GM23248 (cell line): ENCODE results near the genes RNF17 and SHISA2.

DNA sequence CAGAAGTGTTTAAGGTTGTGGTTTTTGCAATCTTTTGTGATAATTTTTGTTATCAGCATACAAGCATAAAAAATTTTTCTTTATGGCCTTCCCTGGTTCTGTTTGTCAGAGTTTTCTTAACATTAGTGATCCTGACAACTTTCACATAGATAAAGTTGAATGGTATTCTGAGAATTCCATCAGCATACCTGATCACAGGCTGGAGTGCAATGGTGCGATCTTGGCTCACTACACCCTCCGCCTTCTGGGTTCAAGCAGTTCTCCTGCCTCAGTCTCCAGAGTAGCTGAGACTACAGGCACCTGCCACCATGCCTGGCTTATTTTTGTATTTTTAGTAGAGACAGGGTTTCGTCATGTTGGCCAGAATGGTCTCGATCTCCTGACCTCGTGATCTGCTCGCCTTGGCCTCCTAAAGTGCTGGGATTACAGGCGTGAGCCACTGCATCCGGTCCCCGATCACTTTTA, 4.3 kb downstream of the SGCG start:
- RAMPAGE, long total RNA = no peak

DNA sequence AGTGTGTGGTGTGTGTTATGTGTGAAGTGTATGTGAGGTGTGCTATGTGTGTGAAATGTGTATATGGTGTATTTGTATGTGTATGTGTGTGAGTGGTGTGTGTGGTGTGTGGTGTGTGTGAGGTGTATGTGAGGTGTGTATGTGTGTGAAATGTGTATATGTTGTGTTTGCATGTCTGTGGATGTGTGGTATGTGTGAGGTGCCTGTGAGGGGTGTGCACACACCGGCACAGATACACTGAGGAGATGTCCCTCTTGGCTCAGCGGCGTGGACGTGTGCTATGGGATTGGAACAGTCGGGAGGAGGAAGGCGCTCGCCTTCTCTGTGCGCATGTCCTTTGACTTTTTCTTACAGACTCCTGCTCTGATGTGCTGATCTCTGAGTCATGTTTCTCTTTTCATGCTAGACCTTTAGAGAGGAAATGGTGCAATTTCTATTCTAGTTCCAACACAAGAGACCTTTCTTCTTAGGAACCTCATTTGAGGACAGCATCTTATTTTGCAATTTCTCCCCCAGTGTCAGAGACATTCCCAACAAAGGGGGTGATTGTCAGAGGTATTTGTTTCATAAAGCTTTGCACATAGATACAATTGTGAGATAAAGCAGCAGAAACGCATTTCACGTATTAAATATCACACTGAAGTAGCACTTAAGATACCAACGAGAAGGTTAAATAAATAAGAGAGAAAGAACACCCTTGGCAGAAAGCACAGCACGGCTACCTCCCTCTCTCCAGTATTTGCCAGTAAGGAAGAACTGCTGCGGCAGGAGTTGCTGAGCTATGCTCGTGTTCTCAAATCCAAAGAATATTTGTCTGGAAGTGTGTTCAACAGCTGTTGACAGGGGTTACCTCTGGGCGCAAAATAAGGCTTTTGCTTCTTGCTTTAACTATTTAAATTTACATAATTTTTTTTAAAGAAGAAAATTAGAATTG, 11.2 kb upstream of the TNFRSF19 start:
- RAMPAGE, long total RNA = no peak

DNA sequence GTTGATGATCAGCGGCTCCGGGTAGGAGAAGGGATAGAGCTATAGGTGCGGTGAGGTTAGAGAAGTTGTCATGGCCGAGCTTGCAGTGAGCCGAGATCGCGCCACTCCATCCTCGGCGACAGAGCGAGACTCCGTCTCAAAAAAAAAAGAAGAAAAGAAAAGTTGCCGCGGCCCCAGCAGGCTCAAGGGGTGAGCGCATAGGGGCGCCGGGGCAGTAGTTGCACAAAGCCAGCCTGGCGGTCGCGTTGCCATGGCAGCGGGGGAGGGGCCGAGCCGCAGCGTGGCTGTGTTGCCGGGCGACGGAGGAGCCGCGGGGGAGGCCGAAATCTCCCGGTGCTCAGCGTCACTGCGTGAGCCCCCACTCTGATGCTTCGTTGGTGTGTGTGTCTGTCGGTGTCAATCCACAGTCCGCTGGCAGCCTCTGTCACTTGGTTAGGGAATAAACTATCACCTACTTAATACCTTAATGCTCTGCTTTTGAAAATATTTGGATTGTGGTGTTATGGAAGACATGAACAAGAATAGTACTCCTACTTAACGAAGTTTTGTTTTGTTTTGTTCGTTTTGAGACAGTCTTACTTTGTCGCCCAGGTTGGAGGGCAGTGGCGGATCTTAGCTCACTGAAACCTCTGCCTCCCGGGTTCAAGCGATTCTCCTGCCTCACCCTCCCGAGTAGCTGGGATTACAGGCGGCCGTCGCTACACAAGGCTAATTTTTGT, 91.0 kb upstream of the MIPEP start:
- RAMPAGE, long total RNA = no peak

DNA sequence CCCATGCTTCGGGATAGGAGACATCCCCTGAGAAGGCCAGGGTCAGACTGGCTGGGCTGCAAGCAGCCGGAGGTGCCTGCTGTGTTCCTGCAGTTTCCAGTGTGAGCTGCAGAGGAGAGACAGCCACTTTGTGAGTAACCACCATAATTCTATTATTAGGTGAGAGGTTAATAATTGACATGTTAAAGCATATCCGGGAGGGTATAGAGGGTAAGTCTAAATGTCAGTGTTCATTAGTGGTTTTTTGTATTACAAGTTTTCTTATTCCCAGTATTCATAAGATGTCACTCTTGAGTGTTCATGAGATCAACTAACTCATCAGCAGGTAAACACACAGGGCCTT, 116.8 kb upstream of the MIPEP start:
- RAMPAGE, long total RNA = no peak

- RAMPAGE, long total RNA = no peak
Observed at GRCh38 chr13:24070602-24071069, 89.9 kb upstream of the SPATA13 start.

DNA sequence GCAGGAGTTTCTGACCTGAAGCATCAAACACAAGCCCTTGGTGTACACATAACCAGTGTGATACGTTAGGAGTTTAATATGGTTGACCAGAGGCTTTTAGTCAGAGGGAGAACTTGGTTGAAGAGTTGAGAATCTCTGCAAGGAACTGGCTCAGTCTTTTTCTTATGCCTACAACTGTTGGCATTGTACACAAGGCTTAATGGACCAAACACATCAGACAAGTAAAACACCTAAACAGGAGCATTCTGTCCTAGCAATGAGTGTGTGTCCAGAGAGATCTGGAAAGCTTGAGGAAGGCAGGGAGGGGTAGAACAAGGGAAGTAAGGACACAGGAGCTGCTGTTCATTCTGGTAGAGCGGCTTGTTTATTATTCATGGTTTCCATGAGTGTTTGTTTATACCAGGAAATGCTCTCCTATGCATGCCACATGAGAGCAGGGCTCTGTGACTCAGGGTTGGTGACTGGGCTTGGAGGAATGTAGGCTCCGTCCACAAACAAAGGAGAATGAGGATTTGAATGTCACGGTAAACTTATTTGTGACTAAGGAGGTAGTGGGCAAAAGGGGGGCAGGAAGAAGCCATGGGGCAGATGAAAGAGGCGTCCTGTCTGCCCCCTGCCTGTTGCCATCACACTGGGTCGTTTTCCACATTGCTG, 11.9 kb upstream of the SPATA13 start:
- RAMPAGE, long total RNA = no peak

DNA sequence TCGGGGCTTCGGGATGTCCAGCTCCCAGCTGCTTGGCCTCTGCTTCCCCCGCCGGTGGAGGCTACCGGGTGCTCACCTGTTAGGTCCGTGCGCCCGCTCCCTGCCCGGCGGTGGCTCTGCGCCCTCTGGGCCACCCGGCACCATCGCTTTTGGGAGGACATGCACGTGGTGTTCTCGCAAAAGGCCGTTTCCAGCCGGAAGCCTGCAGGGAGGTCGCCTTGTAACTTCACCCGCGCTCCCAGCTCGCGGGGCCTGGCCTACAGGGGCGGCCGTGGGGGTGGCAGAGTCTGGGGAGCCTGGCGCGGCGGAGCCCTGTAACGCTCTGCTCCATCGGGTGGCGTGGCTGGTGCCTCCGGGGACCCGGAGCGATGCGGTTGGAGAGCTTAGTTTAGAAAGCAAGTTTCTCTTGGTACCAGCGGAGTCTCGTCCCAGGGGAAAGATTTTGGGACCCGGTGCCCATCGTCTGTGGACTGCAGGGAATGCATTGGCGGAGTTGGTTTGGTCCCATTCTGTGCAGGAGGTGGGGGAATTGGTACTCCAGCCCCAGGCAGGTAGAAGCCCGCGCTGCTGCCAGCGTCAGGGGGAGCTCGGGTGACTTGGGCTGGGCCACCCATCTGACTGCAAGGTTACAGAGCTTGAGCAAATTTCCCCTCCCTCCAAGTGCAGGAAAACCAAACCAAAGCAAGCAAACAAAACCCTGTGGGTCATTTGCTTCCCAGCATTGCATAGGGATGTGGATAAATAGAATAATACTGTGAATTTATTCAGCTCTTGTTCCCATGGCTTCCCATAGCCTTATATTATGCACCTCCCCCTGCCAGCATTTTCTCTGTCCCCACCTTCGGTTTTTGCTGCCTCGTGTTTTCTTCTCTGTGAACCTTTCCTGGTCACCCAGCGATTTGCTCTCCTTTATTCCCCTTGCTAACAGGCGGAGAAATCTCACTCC, 780 bp downstream of the SPATA13 start:
- RAMPAGE, long total RNA = no peak

- RAMPAGE, long total RNA = no peak
Observed at GRCh38 chr13:24182776-24183142, 22.2 kb downstream of the SPATA13 start.

GRCh38 chr13:24221046-24221518, 60.6 kb downstream of the SPATA13 start:
- RAMPAGE, long total RNA = no peak

DNA sequence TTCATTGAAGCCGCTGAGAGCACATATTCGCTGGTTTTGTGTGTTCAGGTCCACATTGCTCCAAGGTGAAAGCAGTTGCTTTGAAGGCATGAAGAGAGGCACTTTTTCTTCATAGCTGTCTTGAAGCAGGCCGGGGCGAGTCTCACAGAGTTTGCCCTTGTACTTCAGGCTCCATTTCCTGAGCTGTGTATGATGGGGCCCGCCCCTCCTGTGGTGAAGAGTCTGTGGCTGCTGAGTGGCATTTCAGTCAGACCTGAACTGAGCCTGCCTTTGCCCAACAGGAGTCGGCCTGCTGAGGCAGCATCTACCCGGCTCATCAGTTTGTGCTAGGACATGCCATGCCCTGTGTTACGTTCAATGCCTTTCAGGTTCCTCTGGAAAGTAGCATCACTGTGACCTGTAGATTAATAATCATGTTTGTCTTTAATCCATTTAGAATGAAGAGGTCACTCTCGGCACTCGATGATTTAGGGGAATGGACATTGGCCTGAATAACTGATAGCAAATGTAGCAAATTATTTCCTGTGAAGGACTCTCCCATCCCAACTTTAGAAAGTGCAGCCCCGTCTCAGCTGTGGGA, 44.3 kb upstream of the C1QTNF9 start:
- RAMPAGE, long total RNA = no peak

DNA sequence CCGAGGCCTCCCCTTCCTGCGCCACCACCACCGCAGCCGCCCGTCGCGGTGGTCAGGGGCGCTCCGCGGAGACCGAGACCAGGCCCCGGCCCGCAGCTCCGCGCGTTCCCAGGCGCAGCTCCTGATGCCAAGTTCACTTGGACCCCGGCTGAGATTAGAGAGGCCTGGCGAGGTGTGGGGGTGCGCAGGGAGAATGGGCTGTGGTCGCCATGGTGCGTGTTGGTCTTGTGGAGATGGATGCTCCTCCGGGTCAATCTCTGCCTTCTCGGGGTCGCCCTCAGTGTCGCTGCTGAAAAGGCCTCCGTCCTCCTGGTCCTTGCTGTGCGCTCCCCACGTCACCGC, 17.9 kb upstream of the RNF17 start:
- RAMPAGE, long total RNA = no peak

DNA sequence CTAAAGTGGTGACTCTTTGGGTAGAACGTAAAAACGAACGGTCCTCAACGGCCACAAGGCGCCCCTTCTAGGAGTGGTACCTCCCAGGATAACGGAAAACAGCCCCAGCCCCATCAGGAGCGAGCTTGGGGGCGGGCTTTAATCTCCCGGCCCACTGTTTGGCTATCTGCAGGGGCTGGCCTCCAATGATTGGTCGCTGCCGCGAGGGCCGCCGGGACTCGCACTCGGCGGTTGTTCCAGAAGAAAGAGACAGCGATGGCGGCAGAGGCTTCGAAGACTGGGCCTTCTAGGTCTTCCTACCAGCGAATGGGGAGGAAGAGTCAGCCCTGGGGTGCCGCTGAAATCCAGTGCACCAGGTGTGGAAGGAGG, at the start of gene RNF17:
TSS of gene RNF17 (plus strand) at position 221 of the 369 bp plus-strand sequence.
- RAMPAGE, long total RNA = no peak

- RAMPAGE, long total RNA = no peak
Observed at GRCh38 chr13:24956734-24957551, 34.3 kb upstream of the CENPJ start.

GRCh38 chr13:24968033-24968622, 45.5 kb upstream of the CENPJ start:
- RAMPAGE, long total RNA = no peak

- RAMPAGE, long total RNA = no peak
Observed at GRCh38 chr13:25288846-25289485, 1.7 kb upstream of the MTMR6 start.

DNA sequence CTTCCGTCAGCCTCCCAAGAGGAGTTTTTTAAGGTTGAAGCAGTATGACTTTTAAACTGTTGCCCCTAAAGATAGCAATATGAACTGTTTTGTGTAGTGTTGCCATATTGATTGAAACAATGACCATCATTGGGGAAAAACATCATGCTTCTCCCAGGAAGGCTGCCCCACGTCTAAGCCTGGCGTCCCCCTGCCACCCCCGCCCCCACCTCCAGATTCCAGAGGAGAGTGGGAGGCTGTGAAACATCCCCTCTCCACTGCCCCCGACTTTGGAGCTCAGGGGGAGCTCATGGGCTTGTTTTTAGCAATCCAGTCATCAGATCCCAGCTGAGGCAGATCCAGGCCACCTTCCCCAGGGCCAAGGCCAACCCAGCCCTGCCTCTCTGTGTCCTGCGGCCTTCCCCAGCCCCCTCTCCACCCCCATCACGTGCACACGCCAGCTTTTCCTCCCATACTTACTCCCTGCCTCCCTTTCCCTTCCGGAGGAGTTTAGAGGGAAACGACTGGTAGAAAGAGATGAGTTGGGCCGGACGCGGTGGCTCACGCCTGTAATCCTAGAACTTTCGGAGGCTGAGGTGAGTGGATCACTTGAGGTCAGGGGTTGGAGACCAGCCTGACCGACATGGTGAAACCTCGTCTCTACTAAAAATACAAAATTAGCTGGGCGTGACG, 38.8 kb downstream of the SHISA2 start:
- RAMPAGE, long total RNA = no peak

DNA sequence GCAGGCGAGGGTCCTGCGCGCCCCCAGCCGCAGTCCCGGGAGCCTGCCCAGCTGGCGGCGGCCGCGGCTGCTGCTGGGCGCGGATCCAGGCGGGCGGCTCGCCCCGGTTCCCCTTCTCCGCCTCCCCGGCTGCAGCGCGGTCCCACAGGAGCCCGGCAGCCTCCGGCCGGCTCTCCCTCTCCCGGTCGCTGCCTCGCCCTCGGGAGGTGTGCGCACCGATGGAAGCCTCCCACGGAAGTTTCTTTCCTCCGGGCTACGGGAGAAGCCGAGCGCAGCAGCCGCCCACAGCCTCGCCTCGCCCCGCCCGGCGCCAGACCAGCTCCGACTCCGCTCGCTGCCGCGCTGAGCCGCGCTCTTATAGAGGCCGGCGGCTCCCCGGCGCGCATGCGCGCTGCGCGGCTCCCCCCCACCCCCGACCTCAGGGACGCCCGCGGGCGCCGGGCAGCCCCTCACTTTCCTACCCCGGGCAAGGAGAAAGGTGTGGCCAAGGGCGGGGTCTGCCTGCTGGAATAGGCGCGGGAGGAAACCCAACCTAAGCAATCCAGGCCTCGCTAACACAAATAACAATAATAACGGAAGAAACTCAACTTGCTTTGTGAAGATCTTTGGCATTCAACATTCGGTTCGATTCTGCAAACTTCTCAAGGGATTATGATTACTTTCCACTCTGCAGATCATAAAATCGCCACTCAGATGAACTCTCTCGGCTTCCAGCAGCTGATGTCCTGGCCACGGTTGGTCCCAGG, at the start of gene SHISA2:
TSS of gene SHISA2 (minus strand) at position 329 of the 746 bp plus-strand sequence.
- RAMPAGE, long total RNA = no peak

GRCh38 chr13:26133186-26133845, 81.5 kb upstream of the SHISA2 start:
- RAMPAGE, long total RNA = no peak

DNA sequence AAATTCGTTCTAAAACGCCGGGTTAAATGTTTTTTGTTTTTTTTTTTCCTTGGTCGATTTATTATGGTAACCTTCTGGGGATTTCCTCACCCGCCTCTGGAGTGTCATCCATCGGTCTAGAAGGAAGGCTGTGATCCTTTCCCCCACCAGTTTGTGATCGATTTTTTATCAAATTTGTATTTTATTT, 1.0 kb downstream of the CDK8 start:
- RAMPAGE, long total RNA = no peak

DNA sequence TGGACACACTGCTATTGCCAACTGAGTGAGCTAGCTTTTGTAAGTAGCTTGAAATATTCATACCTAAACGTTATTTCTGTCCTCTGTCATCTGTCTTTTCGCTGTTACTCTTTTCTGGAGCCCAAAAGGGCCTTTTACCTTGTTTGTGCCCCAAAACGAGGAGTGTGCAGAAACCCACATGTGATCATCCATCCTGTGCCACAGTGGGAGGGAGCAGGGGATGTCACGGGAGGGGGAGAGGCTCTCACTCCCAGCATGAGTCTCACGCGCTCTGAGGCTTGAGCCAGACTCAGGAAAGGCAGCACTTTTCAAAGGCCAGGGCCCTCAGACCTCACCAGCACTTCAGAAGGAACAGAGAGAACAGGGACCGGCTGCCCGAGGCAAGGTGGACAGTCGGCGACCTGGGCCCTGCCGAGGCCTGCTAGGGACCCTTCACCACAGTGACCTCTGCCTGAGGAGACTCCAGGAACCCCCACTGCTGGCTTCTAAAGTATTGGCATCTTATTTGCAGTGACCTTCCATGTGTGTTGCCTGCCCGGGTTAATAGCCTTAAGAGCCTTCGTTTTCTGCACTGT, 71.7 kb upstream of the WASF3 start:
- RAMPAGE, long total RNA = no peak